Breast epithelium (tissue), 2 donors: ENCODE results near the genes TMEM254 and MAT1A.

DNA sequence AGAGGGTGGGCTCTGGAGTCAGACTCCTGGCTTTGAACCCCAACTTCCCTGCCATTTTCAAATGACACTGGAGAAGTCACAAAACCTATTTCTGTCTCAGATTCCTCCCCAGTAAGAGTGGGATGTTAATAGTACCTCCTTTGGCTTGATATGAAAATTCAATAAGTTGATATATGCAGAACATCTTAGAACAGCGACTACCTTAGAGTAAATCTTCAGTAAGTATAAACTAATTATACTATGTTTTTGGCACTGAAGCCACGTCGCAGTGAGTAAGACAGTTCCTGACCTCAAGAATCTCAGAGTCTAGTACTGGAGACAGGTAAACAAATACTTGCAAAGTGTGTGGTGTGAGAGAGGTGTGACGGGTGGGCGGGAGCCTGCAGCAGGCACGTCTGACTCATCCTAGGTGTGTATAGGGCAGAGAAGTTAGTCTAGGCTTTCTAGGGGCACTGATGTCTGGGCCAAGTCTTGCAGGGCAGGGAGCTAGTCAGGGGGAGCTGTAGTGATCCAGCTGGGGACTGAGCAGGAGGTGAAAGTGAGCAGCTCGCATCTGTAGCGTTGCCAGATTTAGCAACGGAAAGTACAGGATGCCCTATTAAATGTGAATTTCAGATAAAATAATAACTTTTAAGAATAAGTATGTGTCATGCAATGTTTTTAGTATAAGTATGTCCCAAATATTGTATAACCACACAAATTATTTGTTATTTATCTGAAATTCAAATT lies 35.9 kb upstream of the SFTPD start:
- PRO-cap: no peak
- RAMPAGE, long total RNA, 2 experiments: no peak in any of the 2 experiments

DNA sequence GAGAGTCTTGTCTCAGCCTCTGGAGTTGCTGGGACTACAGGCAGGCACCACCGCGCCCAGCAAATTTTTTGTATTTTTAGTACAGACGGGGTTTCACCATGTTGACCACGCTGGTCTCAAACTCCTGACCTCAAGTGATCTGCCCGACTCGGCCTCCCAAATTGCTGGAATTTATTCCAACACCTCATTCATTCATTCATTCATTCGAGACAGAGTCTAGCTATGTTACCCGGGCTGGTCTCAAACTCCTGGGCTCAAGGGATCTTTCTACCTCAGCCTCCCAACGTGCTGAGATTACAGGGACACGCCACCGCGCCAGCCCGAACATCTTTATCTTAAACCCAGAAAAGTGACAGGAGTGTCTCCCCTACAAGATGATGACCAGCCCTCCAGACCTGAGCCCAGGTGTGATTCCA lies 341 bp upstream of the TMEM254 start:
- PRO-cap: no peak
- RAMPAGE, long total RNA, 2 experiments: no peak in any of the 2 experiments

DNA sequence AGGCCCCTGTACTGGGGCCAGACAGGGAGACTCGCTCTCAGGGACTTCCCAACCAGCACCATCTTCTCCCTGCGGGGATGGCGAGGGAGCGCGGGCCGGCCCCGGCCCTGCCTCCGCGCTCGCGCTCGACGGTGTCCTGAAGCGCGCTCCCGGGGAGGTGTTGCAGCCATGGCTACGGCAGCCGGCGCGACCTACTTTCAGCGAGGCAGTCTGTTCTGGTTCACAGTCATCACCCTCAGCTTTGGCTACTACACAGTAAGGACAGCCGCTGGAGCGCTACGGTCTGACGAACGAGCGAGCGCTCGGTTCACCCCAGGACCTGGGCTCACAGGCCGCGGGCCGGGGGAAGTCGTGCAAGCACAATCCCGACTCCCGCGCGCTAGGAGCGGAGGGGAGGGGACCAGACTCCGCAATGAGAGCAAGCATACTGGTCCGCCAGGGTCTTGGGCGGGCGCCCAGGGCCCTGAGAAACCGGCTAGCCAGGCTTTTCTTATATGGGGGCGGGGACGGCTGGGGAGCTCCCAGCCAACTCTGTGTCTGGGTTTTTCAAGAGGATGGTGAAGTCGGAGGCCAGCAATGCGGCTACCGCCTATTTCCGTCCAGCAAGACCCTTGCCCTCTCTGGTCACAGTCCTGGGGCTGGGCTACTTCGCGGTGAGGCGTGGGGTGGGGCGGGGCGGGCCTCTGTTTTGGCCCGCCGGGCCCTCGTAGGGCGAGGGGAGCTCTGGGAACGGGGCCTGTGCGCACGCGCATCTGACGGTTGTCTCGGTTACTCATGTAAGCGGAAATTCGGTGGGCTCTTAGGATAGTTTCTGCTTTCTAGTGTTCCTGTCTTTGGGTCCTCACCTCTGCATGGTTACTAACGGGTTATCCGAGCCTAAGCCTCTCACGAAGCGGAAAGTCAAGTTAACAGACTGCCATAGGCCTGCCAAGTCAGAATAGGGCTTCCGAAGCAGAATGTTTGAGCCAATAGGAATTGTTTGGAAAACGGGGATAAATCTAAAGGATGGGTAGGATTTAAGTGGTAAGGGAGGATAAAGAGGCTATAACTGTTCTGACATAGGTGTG lies at the start of gene TMEM254:
TMEM254 (plus strand) TSS at position 134 of the 1,067 bp plus-strand sequence.
- PRO-cap: bidirectional peak, plus-strand start at position 139 of the sequence, minus-strand start at position 79 of the sequence; bidirectional peak, plus-strand start at position 330 of the sequence, minus-strand start at position 321 of the sequence; bidirectional peak, plus-strand start at position 495 of the sequence, minus-strand start at position 414 of the sequence; bidirectional peak, plus-strand start at position 749 of the sequence, minus-strand start at position 622 of the sequence
- RAMPAGE, long total RNA, 2 experiments: start-site peak on the plus strand in 2 of 2 experiments, centred at positions 148 to 752 of the sequence, 21 to 55 reads per replicate

DNA sequence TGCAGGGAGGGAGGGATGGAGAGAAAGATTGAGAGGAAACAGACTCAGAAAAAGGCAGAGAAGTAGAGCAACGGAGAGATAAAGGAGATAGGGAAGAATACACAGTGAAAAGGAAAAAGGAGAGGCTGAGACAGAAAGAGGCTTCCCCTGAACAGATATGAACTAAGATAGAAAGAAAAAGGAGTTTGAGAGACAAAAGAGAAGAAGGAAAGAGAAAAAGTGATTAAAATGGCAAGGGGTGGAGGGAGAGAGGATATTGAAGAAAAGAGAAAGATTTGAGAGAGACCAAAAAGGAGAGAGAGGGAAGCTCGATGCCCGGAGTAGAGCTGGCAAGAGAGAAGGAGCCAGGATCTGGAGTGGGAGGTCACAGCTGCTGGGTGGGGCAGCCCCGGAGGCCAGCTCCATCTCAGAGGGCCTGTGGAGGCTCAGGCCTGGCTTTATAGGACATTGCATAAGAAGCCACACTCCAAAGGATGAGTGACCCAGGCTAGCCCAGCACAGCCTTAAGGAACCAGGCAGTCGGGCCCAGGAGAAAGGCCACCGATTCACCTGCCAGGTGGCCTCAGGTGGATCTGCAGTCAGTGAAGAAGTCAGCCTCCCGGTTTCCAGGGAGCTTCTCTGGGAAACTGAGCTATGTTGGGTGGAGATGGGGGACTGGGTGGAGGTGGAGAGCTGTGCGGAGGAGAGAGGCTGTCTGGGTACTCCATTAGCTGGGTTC lies 581 bp downstream of the PLAC9 start:
- PRO-cap: bidirectional peak, plus-strand start at position 469 of the sequence, minus-strand start at position 338 of the sequence
- RAMPAGE, long total RNA, 2 experiments: no peak in any of the 2 experiments

GRCh38 chr10:80145522-80146741 lies 13.4 kb downstream of the PLAC9 start:
- PRO-cap: no peak
- RAMPAGE, long total RNA, 2 experiments: no peak in any of the 2 experiments

- PRO-cap: no peak
- RAMPAGE, long total RNA, 2 experiments: no peak in any of the 2 experiments
Measured at GRCh38 chr10:80154691-80155296, 22.3 kb downstream of the PLAC9 start.

DNA sequence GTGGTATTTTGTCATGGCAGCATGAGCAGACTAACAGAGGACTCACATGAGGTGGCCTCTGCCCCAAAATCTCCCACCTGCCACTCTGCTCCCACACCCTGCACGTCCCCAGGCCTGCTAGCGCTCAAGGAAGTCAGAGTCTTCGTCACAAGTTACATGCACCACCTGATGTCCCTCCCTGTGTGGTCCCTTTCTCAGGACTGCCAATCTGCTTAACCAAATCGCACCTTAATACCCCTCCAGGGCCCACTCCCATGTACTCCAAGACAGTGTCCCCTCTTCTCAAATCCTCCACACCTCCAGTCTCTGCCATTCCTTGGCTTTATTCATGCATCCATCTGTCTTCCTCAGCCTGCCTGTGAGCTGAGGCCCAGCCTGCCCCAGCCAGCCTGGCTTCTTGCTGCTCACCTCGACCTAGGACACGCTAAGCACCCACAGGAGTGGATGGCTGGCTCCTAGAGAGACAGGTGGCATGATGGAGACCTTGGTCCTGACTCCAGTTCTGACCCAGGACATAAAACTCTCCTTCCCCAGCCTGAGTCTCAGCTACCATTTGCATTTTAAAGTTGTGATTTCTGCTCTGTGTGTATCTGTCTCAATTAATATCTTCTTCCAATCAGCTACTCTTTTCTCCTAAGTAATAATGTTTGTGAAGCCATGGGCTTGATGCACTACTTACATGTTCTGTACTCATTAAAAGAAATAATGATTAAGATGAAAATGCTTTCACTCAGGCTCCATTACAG lies 27.2 kb downstream of the PLAC9 start:
- PRO-cap: no peak
- RAMPAGE, long total RNA, 2 experiments: no peak in any of the 2 experiments

DNA sequence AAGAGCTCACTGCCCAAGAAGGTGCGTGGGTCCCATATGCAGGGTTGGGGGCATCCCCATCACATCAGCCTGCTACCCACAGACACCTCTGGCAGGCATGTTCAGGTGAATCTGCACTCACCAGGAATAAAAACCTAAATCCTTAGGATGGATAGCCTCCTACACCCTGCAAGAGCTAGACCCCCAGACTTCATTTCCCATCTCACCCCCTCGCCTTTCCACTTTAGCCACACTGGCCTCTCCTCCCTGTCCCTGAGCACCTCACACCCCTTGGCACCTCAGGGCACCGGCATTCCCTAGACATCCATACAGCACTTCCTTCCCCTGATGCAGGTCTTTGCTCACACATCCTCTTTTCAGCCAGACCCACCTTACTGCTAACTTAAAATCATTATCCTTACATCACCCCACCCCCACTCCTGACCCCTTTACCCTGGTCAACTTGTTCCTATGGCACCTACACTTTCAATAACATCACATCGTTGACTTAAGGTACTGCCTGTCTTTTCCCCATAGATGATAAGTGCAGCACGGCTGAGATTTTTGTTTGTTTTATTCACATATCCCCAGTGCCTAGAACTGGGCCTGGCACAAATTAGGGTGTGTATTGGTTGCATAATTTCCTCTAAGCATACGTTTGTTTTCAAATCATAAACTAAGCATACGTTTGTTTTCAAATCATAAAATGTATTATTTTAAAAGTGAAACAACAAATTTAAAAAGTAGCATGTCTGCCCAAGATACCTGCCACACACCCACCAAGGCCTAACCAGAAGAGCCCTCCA lies 35.5 kb downstream of the ANXA11 start:
- PRO-cap: no peak
- RAMPAGE, long total RNA, 2 experiments: no peak in any of the 2 experiments

DNA sequence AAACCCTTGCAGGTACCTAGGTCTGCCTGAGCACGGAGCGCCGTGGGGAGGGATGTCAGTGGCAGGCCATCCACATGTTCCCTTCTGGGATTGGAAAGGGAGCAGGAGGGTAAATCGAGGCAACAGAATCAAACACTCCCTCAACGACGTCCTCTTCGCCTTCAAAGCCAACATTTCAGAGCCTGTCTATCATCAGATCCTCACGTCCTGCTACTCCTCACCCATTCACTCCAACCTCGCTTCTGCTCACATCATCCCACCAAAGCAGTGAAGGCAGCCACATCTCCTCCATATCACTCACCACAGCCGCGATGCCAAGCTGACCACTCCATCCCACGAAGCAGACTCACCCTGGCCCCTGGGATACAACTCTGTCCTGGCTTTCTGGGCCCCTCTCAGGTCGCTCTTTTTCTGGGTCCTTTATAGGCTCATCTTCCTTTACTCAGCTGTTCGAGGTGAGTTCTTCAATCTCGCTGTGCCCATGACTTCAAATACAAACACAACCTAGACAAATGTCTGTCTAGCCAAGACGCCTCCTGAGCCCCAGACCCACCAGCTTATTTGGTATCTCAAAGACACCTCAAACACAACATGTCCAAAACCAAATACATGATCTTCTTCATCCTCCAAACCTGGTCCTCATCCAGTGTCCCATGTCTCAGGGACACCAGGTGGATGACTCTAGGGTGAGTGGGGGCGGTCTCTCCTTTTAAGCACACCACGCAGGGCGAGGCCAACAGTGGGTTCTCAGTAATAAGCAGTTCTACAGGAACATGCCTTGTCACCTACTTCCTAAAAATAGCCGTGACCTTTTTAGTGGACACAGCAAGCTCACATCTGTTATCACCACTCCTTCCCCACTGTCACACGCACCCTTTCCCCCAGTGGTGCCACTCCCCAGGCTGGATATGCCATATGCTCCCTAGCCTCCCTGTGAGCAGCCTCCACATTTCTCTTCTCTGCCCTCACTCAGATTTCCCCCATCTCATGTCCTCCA lies 4.1 kb downstream of the ANXA11 start:
- PRO-cap: no peak
- RAMPAGE, long total RNA, 2 experiments: no peak in any of the 2 experiments

DNA sequence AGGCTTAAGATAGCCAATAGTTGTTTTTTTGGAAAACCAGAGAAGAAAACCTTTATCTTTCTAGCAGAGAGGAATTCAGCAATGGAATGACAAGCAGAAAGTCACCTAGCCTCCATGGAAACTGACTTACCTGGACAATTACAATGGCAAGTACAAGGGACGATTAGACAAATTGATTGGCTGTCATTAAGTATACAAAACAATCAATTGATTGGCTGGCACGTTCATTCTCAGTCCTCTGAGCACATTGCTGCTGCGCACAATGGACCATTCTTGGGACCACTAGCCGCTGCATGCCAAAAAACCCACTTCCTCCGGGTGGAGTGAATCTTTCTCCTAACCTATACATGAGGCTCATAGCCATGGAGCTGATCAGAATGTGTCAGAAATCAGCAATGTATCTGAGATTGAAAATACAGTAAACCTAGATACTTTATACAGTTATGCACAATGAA lies 2.1 kb downstream of the MAT1A start:
- PRO-cap: no peak
- RAMPAGE, long total RNA, 2 experiments: no peak in any of the 2 experiments

DNA sequence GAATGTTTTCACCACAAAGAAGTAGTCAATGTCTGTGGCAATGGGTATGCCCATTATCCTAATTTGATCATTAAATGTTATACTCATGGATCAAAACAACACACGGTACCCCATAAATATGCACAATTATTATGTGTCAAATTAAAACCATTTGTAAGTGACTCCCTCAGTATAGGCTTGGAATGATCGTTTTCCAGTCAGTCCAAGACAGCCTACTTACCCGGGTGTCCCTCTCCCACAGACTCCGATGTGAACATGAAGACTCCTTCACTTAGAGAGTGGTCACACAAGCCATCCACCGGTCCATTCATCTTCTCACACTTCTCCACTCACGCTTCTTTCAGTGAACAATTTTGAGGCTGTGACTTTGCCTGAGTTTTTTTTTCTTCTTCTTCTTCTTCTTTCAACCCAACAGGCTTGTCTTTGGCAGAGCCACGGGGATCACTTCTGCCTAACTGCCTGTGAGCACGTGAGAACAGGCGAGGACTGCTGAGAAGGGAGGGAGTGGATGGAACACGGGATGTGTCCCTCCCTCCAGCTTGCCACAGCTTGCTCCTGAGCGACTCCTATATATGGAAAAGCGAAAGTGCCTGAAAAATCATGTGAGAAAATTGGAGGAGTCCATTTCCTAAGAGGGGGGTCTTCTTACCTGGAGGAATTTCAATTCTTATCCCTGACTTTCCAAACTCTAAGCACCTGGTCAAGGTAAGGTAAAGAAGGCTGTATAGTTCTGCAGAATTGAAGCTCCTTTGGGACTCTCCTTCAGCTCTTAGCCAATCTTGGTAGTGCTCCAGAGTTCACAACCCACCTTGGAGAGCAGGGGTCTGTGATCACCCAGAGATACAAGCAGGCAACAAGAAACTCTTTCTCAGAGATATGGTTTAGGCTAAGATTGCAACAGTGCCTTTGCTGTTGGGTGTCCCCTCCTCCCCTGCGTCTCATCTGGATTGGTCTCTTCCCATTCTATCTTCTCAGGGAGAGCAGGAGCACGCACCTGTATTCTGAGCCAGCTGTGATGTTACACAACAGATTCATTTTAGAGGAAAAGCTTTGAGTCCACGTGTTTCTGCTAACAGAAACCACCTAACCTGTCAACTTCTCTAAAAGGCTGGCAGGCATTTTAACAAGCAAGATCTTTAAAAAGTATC lies at the start of gene MAT1A:
MAT1A (minus strand) TSS at position 546 of the 1,148 bp plus-strand sequence.
- PRO-cap: no peak
- RAMPAGE, long total RNA, 2 experiments: no peak in any of the 2 experiments

- PRO-cap: no peak
- RAMPAGE, long total RNA, 2 experiments: no peak in any of the 2 experiments
Measured at GRCh38 chr10:80290298-80290826, 904 bp upstream of the MAT1A start.

- PRO-cap: no peak
- RAMPAGE, long total RNA, 2 experiments: no peak in any of the 2 experiments
Measured at GRCh38 chr10:80320175-80320796, 30.8 kb upstream of the MAT1A start.

DNA sequence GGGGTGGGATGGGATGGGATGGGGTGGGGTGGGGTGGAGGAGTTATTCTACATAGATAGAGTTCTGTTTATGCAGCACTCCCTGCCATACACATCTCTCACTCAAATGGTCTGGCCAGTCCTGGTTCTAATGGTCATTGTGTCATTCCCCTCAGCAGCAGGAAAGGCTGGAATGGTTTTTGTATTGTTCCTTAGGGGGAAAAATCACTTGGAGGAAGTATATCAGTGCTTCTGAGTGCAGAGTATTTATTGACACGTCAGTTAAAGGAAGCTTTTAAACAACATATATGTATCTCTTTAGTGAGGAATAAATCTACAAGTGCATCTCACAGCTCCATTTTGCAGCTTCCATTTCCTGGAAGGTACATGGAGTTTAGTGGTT lies 8.2 kb downstream of the TSPAN14 start:
- PRO-cap: no peak
- RAMPAGE, long total RNA, 2 experiments: no peak in any of the 2 experiments

DNA sequence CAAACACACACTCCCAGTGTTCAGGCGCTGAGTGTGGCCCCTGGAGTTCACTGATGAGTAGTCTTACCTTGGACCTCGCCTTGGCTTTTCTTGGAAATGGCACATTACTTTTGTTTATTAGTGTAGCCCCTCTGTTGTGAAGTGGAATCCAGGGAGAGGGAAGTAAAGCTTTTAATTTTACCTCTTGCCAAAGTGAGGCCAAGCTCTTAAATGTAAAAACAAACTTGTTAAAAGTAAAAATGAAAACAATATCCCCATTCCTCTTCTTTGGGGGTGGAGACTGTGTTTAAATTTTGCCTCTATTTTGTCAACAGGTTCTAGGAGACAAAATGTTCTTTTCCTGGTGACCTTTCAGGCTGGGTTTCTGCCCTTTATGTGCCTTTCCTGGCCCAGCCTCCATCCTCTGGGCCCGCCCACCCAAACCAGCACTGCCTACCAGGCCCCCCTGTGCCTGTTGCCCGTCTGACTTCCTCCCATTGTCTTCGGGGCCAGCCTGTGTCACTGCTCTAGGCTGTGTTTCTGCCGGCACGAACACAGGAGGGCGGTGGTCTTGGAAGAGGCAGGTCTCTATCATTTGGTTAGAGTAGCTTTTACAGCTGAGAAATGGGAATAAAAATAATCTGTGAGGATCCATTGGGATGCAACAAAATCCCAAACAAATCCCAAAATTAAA lies 13.8 kb downstream of the TSPAN14 start:
- PRO-cap: unidirectional peak, plus-strand start at position 479 of the sequence; unidirectional peak, plus-strand start at position 536 of the sequence
- RAMPAGE, long total RNA, 2 experiments: no peak in any of the 2 experiments

DNA sequence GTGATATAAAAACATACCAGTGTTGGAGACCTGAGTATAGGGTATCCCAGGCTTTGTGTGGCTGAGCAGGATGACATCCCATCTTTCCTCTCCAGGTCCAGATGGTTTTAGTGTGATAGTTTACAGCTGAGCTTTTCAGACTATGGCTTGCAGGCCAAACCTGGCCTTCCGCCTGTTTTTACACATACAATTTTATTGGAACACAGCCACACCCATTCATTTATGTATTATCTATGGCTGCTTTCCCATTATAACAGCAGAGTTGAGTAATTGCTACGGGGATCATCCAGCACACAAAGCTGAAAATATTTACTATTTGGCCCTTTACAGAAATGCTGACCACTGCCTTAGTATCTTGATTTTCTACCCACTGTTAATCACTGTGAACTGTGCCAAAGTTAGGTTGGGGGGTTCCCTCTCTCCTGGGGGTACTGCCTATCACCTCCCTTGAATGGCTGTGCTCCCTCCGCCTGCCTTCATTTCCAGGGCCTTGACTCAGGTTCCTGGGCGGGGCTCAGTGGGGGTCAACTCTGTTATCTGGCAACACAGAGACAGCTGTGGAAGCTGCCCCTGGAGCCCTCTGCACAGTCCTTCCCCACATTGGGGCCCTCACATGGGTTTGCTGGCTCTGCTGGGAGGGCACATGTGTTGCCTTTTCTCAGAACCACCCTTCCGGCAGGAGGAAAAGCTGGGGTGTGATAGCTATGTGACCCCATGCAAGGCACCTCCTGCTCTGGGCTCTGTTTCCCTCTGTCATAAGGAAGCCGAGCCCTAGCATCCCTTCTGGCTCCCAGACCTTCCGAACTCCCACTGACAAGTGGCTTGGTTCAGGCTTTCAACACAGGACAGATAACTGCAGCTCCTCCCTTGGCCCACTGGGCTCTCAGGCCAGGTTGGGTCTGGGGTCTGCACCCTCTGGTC lies 40.2 kb upstream of the SH2D4B start:
- PRO-cap: no peak
- RAMPAGE, long total RNA, 2 experiments: no peak in any of the 2 experiments

DNA sequence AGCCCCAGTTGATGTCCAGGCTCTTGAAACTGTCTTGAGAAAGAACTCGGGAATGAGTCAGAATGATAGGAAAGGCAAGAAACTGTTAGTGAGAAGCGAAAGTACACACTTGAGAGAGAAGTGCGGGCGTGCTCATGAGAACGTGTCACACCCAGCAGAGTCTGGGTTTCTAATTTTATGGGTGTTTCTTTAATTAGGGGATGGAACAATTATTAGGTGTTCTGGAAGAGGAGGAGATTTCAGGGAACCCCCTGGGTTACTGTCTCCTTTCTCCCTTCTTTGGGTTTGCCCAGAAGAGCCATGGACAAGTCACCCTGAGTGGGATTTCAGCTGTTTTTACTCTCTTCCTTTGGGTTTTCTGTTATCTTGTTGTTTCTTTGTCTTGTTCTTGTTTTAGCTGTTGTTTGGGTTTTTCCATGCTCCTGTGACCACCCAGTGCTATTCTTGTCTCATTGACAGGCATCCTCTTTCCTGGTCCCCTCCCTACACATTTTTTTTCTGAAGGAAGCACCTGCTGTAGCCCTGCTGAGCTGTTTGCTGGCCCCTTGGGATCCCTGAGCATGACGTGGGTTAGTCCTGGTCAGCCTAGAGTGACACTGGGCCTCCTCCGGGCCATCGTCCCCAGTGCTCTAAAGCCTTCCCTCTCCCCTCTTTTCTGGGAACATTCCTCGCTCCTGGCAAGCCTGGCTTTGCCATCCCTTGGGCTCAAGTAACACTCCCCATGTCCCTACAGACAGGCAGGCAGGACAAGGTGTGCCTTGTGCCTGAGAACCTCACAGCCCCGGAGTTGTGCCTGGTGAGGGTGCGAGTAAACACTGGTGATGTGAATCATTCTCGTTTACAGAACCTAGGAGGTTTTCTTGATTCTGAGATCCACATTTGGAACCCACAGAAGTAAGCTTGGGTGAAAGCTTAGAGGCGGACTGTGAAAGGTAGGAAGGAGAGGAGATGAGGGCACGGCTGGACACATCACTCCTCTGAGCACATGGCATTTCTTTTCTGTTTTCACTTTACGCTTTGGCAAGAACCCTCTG lies 3.6 kb downstream of the SH2D4B start:
- PRO-cap: no peak
- RAMPAGE, long total RNA, 2 experiments: no peak in any of the 2 experiments

DNA sequence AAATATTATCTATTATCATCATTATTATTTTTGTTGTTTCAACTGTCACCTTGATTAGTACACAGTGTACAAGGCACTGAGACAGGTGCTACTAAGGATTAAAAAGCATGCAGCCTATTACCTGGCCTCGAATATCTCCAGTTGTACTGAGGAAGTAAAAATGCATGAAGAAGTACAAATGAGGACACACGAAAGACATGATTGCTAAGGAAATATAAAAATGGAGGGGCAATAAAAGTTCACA lies 869.8 kb downstream of the NRG3 start:
- PRO-cap: no peak
- RAMPAGE, long total RNA, 2 experiments: no peak in any of the 2 experiments

DNA sequence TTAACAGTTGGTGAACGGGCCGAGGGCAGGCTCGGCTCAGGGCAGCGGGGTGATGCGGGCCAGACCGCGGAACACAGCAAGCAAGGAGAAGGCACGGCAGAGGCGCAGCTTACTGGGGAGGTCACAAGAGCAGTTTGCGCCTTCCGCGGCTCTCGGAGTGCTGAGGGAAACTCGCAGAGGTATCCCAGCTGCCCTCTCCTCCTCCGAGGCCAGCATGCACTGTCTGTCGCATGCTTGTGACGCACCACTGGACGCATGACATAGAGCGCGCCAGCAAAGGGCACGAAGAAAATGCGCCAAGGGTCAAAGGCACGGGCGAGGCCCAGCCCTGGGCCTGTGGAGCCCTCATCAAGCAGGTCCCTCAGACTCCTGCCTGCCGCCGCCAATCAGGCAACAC lies 574.4 kb upstream of the GHITM start:
- PRO-cap: no peak
- RAMPAGE, long total RNA, 2 experiments: no peak in any of the 2 experiments

GRCh38 chr10:84191136-84191434 lies 3.3 kb upstream of the CDHR1 start:
- PRO-cap: no peak
- RAMPAGE, long total RNA, 2 experiments: no peak in any of the 2 experiments